NALM6 (cell line): ENCODE measurements around the gene SMYD3.

DNA sequence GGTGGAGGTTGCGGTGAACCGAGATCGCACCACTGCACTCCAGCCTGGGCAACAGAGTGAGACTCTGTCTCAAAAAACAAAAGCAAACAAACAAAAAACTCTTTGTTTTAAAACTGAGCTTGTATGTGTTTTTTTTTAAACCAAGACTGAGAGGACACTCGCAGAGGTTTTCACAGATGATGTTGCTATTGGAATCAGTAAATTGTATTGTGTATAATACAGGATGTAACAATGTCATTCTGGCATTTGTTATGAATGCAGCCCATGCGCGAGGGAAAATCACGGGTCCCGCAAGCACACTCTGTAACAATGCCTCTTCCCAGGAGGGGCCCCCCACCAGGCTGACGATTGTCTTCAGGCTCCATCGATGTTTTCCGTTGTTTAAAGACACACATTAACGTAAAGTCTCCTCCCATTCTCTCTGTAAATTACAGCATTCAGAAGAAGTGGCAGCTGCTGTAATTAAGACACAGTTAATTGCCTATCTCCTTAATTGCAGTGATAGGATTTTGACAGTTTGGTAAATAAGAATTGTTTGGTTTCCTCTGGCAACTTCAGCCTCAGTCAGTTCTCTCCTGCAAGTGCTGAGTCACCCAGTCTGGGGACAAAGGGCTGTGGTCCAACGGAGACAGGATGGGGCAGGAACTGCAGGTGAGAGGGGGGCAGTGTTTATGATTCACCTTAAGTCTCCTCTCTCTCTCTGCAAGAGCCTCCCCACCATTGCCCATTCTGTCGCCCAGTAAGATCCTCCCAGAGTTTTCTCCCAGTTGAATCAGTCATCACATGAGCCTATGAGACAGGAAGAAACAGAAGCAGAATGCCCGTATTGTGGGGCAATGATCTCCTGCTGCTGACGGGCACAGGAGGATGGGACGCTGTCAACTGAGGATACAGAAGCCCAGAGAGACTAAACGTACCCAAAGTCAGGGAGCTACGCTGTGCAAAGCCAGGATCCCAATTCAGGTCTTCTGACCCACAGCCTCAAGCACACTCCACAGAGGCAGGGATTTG, 10.9 kb upstream of the C1orf100 start:
- PRO-cap = no peak

DNA sequence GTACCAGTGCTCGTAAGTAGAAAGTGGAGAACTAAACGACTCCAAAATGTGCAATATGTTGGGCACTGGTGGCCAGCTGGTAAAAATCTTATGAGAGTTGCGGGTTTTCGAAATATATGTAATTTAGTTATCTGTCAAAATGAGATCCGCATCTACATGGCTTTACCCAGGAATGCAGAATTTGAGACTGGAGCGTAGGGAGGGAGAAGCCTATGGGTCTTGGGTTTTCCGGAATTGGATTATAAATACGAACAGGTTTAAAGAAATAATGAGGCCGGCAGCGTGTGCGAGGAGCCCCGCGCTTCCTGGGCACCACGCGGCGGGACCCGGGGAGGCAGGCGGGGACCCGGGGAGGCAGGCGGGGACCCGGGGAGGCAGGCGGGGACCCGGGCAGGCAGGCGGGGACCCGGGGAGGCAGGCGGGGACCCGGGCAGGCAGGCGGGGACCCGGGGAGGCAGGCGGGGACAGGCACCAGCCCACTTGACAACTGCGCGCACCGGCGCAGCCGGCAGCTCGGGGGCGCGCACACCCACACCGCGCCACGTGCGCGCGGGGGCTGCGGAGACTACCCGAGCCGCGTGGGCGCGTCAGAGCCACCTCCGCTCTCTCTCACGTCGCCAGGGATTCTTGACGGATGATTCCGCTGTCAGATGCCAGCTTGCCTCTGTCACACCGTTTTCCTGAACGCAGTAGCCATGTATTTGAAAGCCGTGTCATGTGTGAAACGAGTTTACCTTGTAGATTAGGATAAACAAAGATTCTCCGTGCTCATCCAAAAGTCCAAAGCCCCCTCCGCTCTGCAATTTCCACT, 50.9 kb upstream of the EFCAB2 start:
- PRO-cap = bidirectional peak, plus-strand start at position 590 of the sequence, minus-strand start at position 326 of the sequence

DNA sequence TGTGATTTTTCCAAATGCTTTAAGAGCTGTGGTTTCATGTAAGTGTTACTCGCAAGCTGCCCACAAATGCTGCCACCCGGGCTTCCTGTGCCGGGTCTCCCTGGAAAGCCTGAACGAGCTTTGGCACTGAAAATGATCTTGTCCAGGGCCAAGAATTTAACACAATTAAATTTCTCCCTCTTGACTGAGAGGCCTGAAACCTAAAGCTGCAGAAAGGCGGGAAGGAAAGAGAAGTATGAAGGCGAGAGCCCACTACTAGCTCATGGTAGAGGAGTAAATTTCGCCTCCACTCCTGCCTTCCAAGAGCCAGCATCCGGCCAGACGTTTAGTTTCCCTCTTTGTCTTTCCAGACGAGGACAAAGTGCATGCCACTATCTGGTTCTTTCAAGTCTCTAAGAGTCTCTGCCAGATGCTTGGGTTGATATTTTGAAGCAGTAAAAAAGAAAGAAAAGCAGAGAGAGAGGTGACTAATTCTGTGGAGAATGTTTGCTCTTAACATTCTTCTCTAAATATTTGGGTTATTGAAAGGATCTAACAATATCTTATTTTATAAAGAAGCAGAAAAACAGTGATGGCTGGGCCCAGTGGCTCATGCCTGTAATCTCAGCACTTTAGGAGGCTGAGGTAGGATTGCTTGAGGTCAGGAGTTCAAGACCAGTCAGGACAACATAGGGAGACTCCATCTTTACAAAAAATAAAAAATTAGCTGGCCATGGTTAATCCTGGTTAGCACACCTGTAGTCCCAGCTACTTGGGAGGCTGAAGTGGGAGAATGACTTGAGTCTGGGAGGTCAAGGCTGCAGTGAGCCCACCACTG, 5.1 kb upstream of the EFCAB2 start:
- PRO-cap = bidirectional peak, plus-strand start at position 289 of the sequence, minus-strand start at position 71 of the sequence

GRCh38 chr1:245060414-245061279, 91.2 kb downstream of the EFCAB2 start:
- PRO-cap = no peak

GRCh38 chr1:245687706-245688437, 533.1 kb downstream of the KIF26B start:
- PRO-cap = no peak

GRCh38 chr1:245807403-245807782, 652.6 kb downstream of the KIF26B start:
- PRO-cap = no peak

GRCh38 chr1:245857706-245858879, 649.0 kb downstream of the SMYD3 start:
- PRO-cap = no peak

- PRO-cap = no peak
Measured at GRCh38 chr1:245984959-245985581, 522.0 kb downstream of the SMYD3 start.

GRCh38 chr1:246214771-246215673, 292.1 kb downstream of the SMYD3 start:
- PRO-cap = no peak

DNA sequence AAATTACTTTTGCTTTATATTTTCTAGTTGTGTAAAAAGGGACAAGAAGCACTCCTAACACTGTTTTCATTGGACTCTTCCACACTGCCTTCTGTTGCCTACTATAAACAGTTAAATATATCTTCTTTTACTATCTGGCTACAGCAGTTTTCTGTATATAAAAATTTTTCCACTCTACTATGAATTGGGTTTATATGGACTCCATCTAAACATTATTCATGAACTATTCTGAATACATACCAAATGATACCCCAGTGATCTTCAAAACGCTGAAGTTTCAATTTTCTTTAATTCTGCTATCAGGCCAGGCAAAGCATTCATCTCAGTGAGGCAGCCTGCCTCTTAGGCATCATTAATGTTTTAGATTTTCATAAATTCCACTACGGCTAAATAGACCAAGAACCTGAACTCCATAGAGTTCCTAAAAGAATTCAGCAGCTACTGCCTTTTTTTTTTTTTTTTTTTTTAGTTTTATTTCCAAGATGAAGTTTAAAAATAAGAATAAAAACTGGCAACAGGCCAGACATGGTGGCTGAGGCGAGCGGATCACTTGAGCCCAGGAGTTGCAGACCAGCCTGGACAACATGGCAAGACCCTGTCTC, 262.3 kb downstream of the SMYD3 start:
- PRO-cap = no peak

DNA sequence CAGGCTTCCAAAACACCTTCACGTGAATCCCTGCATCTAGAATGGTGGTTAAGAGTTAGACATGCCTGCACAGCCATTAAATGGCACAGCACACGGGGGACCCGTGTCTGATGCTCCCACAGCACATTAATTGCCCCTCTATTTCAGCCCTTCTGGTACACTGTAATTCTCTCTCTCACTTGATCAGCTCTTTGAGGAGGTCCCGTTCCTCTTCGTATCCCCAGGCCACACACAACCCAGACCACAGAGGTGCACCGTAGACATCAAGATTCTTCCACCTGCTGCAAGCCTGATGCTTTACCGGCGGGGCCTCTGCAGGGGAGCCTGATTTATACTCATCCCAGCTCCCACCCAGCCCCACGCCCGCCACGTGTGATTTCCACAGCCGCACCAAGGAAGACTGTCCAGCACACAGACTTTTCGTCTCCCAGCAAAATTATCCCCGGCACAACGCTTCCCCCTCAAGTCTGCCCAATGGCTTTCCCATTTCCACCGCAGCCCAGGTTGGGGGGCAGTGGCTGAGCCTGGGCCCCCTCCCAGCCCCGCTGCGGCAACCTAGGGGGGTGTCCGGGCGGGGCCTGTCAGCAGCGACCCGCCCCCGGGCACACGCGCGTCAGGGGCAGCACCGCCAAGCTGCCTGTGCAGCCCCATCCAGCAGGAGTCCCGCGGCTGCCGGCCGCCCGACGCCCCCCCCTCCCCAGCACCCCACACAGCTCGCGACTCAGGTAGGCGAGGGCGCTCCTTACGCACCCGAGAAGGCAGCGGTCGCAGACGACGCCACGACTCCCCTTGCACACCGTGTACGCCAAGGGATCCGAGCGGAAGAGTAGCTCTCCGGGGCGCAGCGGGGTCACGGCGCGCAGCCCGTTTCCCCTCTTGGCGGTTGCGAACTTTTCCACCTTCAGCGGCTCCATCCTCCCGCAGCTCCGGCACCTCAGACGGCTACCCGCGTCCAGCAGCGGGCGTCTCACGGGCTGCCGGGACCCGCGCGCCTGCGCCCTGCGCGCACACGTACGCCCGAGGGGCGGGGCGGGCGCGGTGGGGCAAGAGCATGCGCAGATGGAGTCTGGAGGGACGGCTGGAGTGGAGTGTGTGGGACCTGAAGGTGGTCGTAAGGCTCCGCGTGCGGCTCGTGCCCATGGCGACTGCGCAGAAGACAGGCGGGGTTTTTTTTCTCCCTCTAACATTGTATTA, at the start of gene SMYD3:
SMYD3 (minus strand) TSS at position 976 of the 1,194 bp plus-strand sequence.
- PRO-cap = unidirectional peak, plus-strand start at position 631 of the sequence; bidirectional peak, plus-strand start at position 792 of the sequence, minus-strand start at position 828 of the sequence; bidirectional peak, plus-strand start at position 1,063 of the sequence, minus-strand start at position 969 of the sequence

GRCh38 chr1:246565229-246565756, 768 bp downstream of the TFB2M start:
- PRO-cap = no peak

- PRO-cap = no peak
Measured at GRCh38 chr1:246565757-246566091, 337 bp downstream of the TFB2M start.

DNA sequence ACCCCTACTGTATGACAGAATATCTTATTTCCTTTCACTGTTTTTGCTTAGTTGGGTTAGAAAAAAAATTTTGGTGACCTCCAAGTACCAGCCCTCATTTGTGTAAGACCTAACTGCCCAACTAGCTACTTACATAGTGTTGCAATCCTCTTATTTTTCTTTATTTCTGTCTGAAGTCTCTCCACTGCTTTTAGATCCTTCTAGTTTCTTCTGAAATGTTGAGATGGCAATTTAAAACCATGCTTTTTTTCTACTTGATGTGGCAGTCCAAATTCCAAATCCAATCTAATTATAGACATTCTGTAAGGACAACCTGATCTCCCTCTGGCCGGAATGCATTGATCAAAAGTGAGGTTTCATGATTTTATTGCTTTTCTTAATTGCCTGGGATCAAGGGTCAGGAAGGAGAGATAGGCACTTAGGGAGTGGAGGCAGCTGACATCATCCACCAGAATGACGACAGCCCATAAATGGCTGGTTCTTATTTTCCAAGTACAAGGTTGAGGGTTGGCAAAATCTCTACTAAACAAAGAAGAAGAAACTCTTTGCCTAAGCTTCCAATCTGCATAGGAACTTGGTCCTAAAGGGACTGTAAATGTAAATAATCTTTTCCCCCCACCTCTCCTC, 46.4 kb upstream of the SCCPDH start:
- PRO-cap = no peak

- PRO-cap = no peak
Measured at GRCh38 chr1:246680810-246681298, 43.4 kb upstream of the SCCPDH start.

DNA sequence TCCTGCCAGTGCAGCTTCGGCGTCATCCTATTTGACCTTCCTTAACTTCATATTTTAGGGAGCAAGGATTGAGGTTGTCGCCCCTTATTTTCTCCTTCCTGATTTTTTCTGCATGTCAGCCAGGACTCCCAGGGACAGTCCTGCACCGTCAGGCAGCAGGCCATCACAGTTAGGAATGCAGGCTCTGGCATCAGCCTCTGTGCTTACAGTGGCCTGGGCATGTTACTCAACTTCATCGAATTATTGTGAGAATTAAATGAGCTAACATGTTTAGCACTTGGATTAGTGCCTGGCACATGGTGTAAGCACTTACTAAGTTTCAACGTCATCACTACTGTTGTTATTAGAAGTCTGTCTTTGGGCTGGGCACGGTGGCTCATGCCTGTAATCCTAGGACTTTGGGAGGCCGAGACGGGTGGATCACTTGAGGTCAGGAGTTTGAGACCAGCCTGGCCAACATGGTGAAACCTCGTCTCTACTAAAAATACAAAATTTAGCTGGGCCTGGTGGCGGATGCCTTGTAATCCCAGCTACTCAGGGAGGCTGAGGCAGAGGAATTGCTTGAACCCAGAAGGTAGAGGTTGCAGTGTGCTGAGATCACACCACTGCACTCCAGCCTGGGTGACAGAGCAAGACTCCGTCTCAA, 45.1 kb downstream of the SCCPDH start:
- PRO-cap = no peak

DNA sequence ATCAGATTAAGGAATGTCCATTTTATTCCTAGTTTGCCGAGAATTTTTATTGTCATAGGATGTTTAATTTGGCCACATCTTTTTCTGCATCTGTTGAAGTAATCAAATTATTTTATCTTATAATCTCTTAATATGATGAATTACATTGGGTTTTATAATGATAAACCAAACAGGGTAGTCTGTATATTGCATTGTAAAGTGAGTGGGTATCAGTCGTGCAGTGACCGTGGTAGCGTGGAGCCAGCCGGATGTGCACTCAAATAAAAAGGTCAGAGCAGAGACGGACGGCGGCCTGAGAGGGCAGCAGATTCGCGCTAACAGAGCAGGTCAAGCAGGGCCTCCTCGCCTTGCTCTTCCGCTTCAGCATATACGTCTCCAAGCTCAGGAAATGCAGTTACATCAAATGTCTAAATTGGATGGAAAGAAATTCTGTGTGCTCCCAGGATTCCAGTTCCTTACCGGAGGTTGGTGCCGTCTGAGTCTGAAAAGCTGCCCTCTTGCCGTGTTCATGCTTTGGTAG, 51.5 kb downstream of the SCCPDH start:
- PRO-cap = no peak

DNA sequence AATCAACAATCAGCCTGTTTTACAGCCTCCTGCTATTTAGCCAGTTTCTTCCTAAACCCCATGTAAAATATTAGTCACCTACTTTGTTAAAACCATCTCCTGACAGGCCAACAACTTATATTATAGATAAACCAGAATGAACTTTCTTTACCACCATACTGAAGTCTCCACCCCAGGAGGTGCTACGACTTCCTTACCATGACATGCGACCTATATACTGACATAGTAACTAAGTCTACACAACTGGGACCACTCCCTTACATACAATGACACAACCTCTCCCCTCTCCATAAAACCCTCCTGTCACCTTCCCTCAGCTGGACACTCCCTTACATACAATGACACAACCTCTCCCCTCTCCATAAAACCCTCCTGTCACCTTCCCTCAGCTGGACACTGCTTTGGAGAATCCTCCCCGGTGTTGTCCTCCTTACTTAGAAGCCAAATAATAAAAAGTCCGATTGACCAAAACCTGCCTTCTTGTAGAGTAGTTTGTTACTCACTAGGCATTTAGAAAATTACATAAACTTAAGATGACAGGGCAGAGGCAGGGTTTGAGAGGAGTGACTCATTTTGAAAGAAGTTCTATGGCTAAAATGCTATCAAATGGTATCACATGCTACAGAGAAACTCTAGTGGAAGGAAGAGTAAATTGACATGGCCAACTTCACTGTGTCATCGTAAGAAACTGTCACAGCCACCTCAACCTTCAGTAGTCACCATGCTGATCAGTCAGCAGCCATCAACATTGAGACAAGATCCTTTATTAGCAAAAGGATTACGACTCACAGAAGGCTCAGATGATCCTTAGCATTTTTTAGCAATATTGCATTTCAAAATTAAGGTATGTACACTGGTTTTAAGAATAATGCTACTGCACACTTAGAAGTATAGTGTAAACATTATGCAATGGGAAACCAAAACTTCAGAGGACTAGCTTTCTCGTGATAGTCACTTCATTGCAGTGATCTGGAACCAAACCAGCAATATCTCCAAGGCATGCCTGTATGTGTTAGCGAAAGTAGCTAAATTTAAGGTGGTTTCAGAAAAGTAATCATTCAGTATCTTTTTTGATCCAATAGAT, 56.5 kb downstream of the AHCTF1 start:
- PRO-cap = no peak

DNA sequence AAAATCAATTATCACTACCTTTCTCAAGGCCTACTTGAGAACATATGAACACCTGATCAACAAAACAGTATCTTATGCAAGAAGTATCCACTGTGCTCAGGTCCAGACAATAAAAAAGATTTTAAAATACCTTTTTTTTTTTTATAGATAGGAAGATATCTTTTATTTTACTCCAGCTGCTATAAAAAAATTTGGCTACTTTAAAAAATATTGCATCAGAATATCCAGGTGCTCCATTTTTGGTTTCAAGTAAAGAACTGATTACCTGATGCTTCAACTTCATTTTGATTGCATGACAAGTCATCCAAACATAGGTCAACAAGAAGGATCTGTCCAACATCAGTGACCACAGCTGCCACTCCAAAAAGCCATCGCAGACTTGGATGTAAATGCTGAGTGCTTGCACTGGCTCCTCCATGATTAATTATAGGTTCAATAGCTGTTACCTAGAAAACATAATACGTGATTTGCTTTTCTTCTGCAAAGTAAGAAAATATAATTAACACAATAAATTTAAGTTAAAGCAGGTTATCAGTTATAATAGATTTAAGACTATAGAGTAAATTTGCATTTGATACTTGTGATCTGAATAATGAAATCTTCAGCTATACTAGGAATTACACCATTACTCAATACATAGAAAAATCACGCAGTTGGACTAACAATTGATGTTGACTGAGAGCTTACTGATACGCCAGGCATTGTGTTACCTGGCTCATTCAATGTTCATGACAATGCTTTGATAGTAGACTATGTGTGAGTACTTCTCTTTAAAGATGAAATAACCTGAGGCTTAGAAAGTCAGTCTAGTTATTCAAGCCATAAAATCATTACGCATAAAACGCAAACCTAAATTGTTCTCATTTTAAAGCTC, 18.5 kb downstream of the AHCTF1 start:
- PRO-cap = no peak

GRCh38 chr1:246962138-246962571, 30.4 kb upstream of the AHCTF1 start:
- PRO-cap = no peak